Metastatic Pancreatic Carcinoma in the Ovary (tissue), 1 donor: ENCODE data around the gene EXOC1.

DNA sequence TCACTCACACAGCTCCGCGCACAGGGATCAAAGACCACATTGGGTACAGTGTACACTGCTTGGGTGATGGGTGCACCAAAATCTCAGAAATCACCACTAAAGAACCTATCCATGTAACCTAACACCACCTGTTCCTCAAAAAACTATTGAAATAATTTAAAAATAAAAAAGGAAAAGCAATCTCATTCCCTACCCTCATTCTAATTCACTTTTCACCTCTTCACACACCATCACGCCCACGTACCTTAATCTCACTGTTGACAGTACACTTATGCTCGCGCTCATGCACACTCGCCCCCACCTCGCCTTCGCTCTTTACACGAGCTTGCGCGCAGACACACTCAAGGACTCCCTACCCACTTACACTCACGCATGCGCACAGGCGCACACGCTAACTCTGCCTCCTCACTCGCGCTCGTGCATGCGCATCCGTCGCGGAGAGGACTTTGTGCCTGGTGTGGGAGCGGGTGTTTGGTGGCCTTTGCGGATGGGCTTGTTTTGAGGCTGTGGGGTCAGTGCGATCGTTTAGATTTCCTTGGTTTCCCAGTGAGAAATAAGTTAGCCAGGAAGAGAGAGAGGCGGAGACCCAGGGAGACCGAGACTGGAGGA, 8.3 kb upstream of the GSX2 start:
- PRO-cap: no peak

GRCh38 chr4:54226464-54227318, 2.4 kb upstream of the PDGFRA start:
- PRO-cap: no peak

DNA sequence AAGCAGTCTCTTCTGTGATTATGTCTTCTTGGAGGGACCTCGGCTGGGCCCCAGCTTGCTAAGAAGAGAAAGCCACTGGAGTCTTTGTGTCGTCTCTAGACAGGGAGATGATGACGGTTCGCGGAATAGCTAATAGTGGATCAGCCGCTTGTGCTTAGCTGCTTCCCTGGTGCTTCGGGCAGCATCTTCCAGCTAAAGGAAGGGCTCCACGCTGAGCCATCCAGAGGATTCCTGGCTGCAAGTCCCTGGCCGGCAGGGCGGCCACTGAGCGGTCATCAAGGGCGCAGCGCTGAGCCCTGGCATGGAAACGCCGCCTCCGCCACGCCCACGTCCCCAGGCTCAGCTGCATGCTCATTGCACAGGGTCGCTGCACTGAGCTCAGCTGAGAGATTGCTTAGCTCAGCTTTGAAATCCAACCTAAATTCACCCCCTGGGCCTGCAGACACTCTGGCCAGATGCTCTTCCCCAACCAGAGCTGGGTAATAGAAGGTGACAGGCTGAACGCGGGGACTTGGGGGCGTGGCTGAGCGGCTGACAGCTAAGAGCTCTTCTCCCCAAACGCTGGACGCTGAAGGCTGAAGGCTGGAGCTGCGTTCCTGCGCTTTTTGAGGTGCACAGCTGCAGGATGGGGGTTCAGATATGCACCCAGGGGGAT, 118.2 kb upstream of the KIT start:
- PRO-cap: bidirectional peak, plus-strand start at position 564 of the sequence, minus-strand start at position 266 of the sequence

- PRO-cap: unidirectional peak, minus-strand start at chr4:54659570
Observed at GRCh38 chr4:54659471-54660218, 1.9 kb downstream of the KIT start.

- PRO-cap: no peak
Observed at GRCh38 chr4:55123637-55124279, 1.6 kb downstream of the KDR start.

DNA sequence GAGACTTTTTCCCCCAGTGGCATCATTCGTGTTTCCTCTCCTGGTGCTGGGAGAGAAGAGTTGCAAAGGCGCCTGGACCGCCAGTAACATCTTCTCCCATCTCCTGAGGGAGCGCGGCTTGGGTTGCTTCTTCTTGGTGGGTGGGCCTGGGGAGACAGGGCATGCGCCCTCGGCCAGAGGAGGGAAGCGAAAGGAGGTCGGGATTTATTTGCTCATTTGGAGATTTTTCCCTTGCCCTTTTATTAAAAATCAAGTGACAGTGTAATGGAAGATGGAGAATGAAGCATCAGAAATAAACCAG, 603 bp upstream of the CLOCK start:
- PRO-cap: unidirectional peak, minus-strand start at position 98 of the sequence

DNA sequence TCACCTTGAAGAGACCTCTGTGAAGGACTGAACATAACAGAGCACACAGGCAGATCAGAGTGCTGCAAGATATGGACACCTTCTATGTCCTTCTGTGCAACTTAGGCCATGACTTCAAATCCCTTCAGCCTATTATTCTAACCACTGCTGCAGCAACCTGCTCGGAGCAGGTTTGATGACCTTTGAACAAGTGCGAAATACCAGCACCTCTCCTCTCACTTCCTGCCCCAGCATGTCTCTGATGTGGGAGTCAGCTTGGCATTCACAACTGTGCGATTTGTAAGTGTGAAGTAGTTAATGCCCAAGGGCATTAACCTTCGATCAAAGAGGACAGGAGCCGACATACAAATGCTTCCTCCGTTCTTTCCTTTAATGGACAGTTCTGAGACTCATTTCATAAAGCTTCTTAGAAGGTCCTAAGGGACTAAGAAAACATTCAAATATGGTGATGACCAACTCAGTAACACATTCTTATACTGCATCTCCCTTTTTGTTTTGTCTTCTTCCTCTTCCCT, 1.5 kb upstream of the EXOC1 start:
- PRO-cap: no peak

DNA sequence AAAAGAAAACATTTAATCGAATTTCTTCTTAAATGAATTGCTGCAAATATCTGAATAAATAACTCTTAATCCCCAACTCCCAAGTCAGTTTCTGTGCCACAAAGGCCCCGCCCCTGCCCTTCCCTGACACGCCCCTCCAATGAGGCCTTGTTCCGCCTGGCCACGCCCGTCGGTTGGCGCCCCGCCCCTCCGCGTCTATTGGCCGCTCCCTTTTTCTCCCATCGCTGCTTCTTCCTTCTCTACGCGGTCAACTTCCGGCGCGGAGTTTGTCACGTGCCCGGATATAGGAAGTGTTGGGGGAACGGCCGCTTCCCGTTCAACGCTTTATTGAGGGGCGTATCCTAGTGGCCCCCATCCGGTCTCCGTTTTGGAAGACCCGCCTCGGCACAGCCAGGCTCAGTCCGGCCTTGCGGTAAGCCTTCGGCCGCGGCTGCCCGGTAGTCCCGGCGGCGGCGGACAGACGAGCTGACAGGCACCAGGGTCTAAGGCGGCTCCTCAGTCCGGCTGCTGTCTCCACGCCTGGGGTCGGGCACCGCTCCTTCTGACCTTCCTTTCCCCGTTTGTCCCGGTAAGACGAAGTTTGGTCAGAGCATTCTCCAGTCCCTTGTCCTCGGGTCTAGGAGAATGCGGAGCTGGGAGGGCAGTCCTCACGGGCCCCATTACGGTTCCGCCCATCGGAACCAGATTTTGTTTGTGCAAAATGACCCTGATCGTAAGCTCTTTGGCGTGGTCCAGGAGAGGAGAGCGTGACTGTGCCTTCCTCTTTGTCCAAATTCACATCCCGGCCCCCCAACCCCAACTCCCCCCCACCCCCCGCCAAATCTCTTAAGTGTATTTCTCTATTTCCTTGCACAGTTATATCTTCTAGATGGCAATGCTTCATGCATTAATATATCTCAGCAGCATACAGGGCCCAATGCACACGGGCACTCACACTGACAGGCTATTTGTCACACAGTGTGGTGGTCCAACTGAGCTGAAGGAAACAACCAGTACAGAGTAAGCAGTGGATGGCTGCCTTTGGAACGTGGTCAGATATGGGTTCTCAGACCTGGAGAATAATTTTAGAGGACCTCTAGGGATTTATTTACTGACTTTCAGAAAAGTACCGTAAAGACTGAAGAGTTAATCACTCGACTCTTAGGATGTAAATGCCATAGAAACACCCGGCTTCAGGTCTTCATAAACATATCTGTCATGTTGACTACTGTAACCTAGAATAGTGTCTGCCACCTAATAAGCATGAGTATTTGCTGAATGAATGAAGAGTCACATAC, at the start of gene EXOC1:
EXOC1 (plus strand) TSS at position 263 of the 1,277 bp plus-strand sequence.
- PRO-cap: bidirectional peak, plus-strand start at position 399 of the sequence, minus-strand start at position 120 of the sequence

- PRO-cap: no peak
Observed at GRCh38 chr4:56462584-56463192, 4.7 kb upstream of the SRP72 start.

DNA sequence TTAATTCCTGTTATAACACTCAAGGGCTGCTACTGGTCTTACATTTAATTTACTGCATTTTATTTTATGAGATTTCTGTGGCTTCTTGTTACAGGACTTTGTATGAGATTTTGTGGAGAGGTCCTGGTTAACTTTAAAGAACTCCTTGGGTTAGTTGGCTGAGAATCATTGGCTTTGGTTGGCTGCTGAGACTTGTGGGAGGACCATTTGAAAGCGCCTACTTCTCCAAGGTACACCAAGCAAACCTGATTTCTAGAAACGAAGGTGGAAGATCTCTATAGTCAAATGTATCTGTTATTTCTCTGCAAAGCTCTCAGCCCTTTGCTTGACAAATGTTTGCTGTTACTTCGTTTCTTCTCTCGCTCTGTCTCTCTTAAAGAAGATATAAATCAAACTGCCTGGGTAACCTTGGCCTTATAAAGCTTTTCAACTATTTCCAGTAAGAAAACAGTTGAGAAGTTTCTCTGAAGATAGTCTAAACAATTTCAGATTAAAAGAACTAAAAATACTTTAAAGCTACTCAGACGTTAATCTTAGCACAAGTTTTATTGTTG, 22.8 kb downstream of the HOPX start:
- PRO-cap: no peak

DNA sequence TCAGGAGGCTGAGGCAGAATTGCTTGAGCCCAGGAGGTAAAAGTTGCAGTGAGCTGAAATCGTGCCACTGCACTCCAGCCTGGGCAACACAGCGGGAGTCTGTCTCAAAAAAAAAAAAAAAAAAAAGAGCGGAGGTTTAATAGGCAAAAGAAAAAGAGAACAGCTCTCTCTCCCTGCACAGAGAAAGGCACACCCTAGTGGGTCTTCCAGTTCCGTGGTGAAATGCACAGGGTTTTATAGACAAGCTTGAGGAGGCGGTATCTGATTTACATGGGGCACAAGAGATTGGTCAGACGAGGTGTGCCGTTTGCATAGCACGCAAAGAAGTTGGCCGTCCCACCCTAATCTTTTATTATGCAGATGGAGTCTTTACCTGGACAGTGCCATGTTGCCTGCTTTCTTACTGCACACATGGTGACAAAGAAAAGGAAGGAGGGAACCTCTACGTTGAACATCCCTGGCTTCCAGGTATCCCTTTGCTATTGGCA, 33.5 kb upstream of the REST start:
- PRO-cap: bidirectional peak, plus-strand start at position 417 of the sequence, minus-strand start at position 181 of the sequence

- PRO-cap: no peak
Observed at GRCh38 chr4:57078358-57079347, 31.5 kb downstream of the IGFBP7 start.

DNA sequence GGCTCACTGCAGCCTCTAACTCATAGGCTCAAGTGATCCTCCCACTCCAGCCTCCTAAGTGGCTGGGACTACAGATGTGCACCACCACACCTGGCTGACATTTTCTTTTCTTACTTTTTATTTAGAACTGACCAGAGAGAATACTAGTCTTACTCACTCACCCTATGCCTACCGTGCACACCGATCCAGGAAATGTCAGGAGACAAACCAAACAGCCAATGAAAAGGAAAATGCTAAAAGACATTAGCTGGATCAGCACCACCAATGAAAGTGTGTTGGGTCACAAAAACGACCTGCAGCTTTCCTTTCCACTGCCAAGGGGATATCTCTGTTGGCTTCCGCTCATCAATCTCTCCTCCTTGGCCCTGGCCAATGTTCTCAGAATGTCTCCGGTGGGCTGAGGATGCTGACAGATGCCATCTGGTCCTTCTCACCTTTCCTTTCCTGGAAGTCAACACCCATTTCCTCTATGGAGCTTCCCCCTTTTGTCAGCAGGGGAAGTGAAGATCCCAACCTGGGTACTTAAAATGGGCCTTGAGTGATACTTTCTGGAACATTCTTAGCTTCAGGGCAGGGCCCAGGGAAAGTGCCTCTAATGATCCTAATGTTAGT, 29.5 kb downstream of the IGFBP7 start:
- PRO-cap: no peak

DNA sequence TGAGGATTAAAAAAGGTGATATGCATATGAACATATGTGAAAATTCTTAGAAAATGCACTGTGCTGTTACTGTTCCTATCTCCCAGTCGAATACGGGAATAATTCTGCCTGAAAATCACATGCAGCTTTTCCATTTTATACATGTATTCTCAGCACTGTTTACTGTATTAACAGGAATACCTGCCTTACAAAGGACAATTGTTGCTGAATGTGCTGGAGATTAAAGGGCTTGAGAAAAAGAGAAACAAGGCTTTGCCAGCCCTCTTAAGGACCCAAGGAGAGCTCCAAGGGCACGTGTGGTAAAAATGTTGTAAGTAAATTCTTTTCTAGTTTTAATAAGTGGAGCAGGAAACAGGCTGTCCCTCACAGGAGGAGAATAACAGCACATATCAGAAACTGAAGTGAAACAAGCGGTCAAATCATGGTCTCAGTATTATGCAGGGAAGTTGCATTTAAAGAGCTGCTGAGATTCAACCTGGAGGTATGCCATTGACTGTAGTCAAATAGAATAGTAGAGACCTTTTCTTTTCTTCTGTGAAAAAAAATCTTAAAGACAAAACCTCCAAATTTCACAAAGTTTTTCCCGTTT, 18.5 kb downstream of the IGFBP7 start:
- PRO-cap: no peak

DNA sequence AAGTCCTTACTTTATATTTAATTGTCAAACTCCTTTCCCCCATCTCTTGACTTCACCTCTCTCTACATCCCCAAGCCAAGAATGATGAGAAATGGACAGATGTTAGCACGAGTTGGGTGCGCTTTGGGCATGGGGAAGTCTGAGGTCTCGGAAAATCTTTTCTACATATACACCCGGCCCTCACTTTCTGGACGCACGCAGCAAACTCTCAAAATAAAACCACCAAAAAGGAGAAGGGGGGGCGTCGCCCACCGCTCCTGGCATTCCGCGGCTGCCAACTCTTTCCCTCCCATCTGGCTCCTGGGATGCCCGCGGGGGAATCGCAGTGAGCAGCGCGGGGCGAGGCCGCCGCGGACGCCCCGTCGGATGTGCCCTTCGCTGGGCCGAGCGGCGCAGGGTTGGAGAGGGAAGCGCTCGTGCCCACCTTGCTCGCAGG, 714 bp downstream of the IGFBP7 start:
- PRO-cap: no peak

GRCh38 chr4:57113815-57114202, 3.6 kb upstream of the IGFBP7 start:
- PRO-cap: no peak

GRCh38 chr4:58163015-58163669, 1053.0 kb upstream of the IGFBP7 start:
- PRO-cap: no peak

DNA sequence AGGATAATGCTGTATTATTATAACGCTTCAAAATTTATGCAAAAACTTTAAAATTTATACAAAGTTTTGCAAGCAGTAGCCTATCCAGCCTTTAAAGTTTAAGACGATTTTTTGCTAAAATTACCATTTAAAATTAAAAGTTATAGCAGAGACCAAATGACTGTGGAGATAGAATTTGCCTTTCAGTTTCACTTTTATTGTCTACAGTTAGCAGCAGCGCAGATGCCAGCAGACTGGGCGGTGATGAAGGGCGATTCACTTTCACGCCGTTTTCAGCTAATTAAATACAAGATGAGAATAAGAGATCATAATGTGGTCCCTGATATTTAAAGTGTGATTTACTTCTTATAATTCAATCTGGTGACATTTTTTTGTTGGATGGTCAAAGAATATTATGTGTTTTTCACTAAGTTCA, 1381.5 kb upstream of the ADGRL3 start:
- PRO-cap: unidirectional peak, plus-strand start at position 231 of the sequence

DNA sequence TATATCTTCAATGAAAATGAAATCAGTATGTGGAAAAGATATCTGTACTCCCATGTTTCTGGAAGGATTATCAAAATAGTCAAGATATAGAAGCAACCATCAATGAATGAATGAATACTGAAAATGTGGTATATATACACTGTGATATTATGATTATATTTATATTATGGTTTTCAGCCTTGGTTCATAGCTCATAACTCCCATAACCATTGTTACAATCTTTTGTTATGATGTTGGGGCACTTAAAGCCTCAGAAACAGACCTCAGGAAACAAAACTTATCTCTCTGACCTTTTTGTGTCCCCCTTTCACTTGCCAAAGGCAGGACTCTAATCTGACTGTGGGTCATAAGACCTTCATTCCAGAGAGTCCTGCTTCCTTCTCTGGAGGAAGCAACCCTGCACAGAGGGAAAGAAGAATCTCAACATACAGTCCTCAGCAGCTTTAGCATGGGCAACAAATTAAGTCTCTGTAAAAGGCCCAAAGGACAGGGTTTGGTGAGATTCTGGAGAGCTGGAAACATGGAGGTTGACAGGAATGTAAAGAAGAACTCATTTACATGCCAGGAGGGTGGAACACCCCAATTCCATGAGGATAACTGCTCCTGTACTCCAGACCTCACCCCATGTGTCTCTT, 933.4 kb downstream of the ADGRL3 start:
- PRO-cap: no peak

GRCh38 chr4:62135565-62136141, 935.5 kb downstream of the ADGRL3 start:
- PRO-cap: no peak